Osteocyte (in vitro differentiated cells): ENCODE results near the genes TBCE and LGALS8.

DNA sequence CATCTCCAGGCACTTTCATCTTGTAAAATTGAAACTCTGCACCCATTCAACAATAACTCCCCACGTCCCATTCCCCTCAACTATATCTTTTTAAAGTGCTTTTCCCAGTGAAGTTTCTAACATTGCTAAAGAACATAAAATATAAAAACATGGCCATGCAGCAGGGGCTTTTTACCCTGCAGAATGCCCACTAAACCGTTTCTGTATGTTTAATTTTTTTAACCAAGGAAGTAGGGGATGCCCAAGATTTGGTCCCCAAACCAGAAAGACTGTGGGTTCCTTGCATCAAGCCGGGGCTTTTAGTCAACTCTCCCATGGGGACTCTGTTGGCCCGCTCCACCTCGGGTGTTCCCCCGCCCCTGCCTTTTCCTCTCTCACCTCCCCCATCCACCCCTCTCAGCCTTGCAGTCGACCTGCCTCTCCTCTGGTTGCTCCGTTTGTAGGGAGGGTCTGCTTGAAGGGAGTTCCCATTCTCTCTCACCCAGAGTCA is 117.6 kb downstream of the TOMM20 start:
- PRO-cap: no peak

DNA sequence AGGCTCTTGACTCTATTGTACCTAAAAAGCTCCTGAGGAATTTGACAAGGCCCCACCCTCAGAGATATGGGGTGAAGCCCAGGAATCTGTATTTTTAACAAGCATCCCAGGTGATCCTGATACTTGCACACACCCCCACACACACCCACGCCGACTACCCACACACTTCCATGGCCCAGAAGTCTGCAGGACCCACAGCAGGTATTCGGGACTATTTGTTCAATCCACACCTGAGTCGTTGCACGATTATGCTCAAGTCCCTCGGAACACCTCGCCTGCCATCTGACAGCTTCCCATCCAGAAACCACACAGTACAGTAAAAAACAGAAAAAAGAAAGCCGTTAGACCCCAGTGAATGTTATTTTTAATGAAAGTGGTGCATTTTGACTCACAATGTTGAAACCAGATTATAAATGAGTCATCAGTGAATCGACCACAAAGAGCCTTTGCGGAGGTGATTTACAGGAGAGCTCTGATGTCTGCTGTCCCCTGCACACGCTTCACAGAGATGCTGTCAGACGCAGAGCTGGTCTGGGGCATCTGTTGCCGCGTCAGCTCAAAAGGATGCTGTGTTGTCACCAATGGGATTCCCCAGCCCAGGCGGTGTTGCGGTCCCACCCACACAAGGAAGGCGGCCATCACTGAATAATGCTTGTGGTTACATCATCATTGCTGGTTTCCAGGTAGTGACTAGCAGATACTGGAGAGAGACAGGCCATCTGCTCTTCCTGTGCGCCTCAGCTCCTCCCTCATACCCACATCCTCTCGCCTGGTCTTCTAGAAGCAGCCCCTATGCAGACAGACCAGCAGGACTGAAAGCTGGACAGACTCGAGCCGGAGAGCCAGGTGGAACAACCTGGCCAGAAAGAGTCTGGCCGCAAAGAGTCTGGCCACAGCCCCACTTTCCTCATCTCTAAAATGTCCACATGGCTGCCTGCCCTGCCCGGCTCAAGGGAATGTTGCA is 116.9 kb downstream of the TOMM20 start:
- PRO-cap: no peak

- PRO-cap: no peak
Observed at GRCh38 chr1:235034760-235035317, 93.8 kb downstream of the TOMM20 start.

GRCh38 chr1:235069407-235070768 is 58.7 kb downstream of the TOMM20 start:
- PRO-cap: no peak

DNA sequence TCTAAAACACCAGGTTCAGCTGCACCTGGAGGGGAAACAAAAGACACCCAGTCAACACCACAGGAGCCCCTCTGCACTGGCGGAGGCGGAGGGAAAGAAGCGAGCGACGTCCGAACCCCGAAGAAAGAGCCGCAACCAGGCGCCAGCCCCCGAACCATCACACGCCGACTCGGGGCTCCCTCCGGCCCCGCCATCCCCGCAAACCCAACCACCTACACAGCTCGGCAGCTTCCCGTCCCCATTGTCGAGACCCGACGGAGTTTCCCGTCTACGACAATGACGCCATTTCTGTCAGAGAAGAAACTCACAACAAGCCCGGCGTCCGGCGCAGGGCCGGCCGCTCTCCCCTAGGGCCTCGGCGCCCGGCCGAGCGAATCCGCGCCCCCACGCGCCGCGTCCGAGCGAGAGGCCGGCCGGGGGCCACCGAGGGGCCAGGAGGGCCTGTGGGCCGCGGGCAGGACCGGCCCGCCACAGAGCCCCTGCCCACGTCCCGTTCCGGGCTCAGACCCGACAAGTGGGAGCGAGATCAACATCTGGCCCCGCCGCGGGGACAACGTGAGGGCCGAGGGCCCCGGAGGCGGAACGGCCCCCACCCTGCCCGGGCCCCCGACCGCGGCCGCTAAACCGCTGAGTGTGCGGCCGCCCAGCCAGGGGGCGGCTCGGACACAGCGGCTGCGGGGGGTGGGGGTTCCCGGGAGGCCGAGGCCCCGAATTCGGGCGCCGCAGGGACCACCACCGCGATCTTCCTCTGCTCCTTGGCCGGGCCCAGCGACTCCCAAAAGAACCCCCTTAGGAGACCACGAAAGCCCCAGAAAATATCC is 825 bp downstream of the ARID4B start:
- PRO-cap: bidirectional peak, plus-strand start at position 636 of the sequence, minus-strand start at position 516 of the sequence

- PRO-cap: bidirectional peak, plus-strand start at chr1:235367455, minus-strand start at chr1:235367258; bidirectional peak, plus-strand start at chr1:235367760, minus-strand start at chr1:235367610
Observed at GRCh38 chr1:235366998-235367834, at the start of gene TBCE. Gene TBCE, plus strand, starts transcription at chr1:235367427.

- PRO-cap: no peak
Observed at GRCh38 chr1:235454007-235454554, 50.2 kb downstream of the B3GALNT2 start.

DNA sequence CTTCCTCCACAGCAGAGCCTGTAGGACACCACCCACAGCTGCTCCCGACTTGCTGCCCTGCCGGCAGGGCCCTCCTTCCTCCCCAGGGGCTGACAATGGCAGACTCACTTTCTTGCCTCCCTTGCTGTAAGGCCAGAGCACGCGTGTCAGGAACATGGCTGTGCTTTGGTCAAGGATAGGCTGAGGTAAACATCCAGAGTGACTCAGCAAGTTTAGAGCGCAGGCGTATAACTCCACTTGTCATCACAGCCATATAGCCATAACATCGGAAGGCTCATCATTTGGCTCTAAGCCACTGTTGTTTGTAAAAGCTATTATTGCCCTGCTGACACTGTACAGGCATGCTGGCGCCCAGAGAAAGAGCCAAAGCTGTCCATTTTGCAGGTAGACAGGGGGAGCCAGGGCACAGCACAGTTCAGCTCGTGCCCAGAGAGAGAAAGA is 60.7 kb downstream of the GNG4 start:
- PRO-cap: no peak

DNA sequence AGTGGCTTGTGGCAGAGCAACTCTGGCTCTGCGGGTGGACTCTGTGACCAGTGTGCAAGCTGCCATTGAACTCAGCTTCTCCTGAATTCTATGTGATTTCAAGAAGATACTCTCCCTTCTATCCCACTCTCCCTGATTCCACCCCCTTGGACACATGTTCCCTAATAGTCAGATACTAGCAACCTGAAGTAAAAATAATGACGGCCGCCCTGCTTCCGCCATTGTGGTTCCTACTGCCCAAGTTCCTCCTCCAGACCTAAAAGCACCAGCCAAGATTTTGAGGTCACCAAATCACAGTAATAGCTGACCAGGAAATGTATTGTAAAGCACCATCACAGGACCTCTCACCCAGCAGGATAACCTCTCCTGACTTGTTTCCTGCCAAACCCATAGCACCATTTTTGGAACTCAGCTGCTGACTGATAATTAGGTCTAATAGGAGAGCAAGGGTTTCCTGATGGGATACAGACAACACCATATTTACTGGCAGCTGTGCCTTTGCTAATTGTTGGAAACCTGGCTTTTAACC is 11.6 kb upstream of the LYST start:
- PRO-cap: no peak

DNA sequence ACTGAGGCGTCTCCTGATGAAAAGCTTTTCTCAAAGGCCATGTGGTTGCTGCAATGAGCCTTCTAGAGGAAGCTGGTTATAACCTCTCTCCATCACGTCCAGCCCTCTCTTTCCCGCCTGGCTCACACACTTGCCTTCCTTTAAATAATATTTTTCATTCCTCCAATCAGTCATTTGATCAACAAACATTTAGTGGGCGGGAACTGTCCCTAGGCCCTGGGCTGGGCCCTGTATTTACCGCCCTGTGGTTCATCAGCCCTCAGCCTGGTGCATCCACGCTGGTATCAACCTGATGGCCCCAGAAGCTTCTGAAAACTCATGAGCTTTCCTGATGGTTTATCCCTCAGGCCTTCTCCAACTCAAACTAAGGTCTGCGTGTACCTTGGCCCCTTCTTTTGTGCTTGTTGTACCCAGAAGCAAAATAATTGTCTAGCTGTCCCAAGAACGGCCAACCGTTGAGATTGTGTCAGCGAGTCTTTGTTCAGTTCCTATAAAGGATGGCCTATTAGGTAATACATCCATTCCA is 75.4 kb upstream of the LYST start:
- PRO-cap: no peak

DNA sequence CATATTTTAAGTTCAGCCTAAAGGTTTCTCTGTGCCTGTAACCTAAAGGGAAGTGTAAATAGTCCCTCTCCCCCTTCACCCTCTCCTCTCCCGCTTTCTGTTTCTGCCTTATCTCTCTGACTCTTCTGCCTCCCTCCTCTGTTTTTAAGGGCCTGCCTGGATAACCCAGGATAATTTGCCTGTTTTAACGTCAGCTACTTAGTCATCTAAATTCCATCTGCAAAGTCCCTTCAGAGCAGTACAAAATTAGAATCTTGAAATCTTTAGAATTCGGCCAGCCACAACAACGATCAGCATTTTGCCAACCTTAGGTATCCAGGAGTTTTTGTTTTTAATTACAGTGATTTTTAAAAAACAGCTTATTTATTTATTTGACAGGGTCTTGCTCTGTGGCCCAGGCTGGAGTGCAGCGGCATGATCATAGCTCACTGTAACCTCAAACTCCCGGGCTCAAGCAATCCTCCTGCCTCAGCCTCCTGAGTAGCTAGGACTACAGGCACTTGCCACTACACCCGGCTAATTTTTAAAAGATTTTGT is 92.4 kb downstream of the NID1 start:
- PRO-cap: no peak

DNA sequence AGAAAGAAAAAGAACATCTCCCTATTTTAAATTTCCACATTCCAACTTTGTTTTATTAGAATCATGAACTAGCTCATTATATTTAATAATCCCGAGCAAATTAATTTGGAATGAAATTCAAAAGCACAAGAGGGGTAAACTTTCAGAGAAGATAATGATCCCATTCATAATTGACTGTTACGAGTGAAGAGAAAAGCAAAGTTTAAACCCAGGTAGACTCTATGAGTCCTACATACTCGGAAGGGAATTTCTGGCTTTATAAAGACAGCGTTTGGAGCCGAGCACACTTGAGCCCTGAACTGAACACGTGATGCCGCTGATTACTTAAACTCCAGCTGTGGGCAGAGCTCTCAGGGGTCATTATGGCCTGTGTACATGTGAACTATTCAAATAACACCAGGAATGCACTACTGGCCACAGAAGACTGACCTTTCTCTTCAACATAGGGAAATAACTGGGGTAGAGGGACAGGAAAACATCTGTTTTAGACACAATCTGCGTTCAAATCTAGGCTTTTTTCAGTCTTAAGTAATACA is 25.3 kb downstream of the NID1 start:
- PRO-cap: no peak

GRCh38 chr1:236067727-236068423 is 3.0 kb upstream of the NID1 start:
- PRO-cap: no peak

- PRO-cap: no peak
Observed at GRCh38 chr1:236142657-236143417, 498 bp downstream of the GPR137B start.

- PRO-cap: no peak
Observed at GRCh38 chr1:236151742-236152140, 9.4 kb downstream of the GPR137B start.

DNA sequence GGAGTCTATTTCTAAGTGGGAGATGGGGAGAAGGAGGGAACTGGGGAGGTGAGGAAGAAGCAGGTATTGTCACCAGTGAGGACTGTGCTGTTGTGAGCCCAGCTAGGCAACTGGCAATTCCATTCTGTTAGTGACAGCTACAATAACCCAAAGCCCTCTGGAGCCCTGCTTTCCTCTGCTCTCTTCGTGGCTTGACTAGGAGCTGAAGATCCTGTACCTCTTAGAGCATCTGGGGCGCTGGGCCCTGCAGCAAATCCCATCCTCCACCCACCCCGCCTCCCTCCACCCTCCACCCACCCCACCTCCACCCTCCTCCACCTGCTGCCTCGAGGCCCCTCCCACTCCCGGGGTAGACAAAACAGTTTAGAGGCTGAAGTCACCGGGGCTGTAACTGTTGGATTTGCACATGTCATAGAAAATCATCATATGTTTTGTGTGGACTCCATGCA is 28.5 kb upstream of the LGALS8 start:
- PRO-cap: no peak

DNA sequence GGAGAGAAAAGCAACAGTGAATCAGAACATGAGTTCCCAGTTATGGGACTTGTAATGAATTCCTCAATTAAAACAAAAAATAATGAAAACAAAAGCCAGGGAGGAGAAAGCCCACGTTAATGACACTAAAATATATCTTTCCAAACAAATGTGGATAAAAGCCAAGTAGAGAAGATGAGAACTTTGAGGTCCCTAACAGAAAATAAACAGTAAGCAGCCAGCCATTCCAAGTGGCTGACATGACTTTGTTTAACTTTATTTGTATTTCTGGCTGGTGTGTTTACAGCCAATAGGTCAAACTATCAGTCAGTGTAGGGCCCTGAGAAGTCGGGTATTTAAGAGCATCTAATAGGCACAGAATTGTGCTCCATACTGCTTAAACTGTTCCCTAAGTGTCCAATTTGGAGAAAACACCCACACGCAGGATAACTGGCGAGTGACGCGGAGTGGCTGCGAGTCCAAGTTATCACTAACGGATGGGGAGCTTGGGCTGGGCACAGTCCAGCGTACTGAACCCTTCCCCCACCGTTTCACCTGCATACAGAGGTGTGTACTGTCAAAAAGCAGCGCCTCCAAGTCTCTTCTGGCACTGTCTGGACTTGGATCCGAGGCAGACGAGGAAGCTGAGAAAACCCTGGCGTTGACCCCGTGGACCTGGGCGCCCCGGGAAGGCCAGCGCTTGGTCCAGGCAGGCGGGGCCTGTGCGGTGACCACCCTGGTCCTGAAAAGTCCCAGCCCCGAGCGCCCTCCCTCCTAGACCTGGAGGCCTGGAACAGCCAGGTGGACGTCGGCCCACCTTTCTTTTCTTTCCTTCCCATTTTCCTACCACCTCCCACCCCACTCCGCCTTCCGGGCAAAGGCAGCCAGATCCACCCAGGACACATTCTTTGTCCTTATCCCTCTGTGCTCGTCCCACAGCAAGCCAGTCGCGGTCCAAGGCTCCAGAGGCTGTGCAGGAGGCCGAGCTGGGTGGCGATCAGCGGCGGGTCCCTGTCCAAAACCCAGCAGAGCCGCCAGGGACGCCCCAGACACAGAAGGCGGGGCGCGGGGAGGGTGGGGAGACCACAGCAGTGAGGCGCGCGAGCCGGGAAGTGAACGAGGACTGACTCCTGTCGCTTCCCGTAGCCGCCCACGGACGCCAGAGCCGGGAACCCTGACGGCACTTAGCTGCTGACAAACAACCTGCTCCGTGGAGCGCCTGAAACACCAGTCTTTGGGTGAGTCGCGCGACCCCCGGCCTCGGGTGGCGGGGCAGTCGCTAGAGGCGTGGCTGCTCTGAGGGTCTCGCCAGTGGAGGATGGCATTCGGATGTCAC is at the start of gene LGALS8:
Gene LGALS8, plus strand, starts transcription at position 1,138 of the 1,315 bp plus-strand sequence.
- PRO-cap: unidirectional peak, plus-strand start at position 925 of the sequence; unidirectional peak, plus-strand start at position 944 of the sequence; bidirectional peak, plus-strand start at position 1,070 of the sequence, minus-strand start at position 1,000 of the sequence; bidirectional peak, plus-strand start at position 1,162 of the sequence, minus-strand start at position 1,093 of the sequence

DNA sequence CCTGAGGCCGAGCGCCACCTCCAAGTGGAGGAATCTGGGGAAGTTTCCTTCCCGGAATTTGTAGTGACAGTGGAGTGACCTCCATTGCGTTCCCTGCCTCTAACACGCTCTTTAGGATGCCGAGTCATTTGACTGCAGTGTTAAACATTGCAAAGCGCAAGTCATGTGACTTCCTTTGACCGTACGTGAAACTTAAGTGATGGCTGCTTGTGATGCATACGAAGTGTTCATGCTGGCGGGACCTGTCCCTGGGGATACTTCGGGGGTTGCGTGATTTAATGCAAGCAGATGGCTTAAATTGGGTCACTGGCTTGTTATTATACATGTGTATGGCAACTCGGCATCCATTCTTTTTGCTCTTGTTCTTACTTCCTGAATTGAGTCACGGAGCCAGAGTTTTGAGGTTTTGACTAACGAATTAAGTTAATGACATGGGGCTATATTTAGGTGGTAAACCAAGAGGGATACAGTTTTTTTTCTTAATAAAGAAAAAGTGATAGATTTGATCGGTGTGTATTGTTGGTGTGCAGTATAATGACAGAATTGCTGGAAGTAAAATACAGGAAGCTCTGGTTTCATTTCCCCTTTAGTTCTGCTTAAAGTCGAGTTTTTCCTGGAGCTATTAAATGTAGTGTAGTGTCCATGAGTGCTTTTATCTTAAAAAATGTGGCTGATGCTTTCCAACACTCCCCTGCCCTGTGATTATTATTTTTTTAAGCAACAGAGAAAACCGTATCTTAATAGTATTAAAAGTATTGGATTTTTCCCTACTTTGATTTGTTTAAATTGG is 827 bp downstream of the LGALS8 start:
- PRO-cap: bidirectional peak, plus-strand start at position 186 of the sequence, minus-strand start at position 113 of the sequence

DNA sequence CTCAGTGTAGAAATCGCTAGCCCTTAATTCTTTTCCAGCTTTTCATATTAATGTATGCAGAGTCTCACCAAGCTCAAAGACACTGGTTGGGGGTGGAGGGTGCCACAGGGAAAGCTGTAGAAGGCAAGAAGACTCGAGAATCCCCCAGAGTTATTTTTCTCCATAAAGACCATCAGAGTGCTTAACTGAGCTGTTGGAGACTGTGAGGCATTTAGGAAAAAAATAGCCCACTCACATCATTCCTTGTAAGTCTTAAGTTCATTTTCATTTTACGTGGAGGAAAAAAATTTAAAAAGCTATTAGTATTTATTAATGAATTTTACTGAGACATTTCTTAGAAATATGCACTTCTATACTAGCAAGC is 25.7 kb downstream of the LGALS8 start:
- PRO-cap: no peak

DNA sequence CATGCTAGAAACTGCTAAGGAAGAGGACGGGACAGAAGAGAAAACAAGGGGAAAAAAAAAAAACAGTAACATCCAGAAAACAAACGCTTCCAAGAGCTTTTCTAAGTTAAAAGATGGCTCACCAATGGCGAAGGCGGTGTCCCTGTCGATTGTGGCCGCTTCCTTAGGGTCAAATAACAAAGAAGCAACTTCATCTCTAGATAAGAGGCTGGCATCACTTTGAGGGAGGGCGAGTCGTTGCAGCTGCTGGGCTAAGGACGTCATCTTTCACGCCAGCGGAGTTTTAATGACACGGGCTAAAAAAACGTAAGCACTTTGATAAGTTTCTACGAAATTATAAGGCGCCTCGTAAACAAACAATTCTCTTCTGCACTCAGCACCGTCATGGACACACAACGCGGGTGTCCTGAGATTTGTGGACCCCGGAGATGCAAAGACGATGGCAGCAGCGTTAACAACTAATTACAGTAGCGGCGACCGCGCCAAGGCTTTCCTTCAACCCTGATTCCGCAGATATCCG is 424 bp downstream of the HEATR1 start:
- PRO-cap: bidirectional peak, plus-strand start at position 359 of the sequence, minus-strand start at position 153 of the sequence